LHCN-M2 (cell line): ENCODE measurements around a stretch of chr5.

GRCh38 chr5:153900639-153901070 is 138.1 kb downstream of the FAM114A2 start:
- RAMPAGE, long total RNA, result no peak

DNA sequence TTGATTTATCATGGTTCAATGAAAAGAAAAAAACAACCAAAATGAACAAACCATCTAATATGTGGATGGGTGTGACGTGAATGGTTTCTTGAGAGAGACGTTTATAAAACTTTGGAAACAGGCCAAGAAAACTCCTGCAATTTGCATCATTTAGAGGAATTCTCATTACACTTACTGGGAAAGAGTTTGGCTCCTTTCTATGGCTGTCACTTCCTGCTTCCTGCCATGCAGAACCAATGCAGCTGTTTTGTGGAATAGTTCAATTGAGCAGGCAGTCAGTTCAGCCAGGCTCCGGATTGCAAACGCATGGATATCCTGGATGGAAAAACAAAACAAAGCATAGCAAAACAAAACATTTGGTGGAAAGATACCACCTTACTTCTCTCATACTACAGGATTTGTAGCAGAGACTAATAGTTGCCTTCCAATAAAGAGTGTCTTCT is 36.6 kb downstream of the FAM114A2 start:
- RAMPAGE, long total RNA, result no peak

DNA sequence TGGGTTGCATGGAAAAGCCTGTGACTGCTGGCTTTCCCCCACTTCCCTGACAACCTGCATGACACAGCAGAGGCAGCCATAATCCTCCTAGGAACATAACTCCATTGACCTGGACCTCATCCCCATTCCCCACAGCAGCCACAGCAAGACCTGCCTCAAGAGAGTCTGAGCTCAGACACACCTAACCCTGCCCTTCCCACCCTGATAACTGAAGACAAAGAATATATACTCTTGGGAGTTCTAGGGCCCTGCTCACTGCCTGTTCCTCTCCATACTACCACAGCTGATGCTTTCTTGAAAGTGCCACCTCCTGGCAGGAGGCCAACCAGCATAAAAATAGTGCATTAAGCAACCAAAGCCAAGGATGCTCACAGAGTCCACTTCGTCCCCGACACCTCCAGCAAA is 23.7 kb downstream of the FAM114A2 start:
- RAMPAGE, long total RNA, result no peak

- RAMPAGE, long total RNA, result no peak
Observed at GRCh38 chr5:154196801-154197972, 6.7 kb downstream of the GALNT10 start.

DNA sequence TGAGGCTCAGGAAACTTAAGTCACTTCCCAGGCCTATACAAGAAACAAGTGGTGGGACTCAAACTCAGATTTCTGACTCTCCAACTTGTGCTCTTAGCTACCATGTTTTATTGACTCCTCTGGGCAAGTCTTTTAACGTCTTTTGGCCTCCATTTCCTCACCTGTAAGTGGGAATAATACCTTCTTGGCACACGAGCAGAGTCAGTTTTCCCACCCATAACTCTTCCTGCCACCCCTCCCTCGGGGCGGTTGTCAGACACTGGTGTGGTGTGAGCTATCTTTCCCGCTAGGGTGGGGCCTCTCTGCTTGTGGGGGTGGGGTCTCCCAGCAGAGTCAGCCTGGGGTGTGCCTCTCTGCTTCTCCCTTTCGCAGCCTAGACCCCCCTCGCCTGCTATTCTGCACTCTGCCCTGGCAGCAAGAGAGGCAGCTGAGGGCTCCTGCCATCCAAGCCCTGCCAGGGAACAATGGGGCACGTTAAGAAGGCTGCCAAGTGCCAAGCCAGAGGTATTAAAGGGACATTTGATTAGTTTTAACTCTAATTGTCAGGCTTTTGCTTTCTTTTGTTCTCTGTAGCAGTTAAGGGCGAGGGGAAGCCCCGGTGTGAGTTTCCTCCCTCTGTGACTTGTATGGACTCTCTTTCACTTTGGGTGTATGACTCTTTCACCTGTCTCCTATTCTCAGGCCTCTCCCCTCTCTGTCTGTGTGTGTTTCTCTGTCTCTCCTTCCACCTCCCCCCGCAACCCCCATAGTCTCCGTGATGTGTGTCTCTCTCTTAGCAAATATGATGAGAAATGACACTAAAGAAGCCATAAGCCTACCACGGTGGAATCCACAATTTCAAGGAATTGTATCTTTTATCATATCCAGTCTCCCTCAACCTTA is 12.2 kb downstream of the GALNT10 start:
- RAMPAGE, long total RNA, result no peak

GRCh38 chr5:154447265-154447735 is 1.5 kb downstream of the SAP30L start:
- RAMPAGE, long total RNA, result no peak

DNA sequence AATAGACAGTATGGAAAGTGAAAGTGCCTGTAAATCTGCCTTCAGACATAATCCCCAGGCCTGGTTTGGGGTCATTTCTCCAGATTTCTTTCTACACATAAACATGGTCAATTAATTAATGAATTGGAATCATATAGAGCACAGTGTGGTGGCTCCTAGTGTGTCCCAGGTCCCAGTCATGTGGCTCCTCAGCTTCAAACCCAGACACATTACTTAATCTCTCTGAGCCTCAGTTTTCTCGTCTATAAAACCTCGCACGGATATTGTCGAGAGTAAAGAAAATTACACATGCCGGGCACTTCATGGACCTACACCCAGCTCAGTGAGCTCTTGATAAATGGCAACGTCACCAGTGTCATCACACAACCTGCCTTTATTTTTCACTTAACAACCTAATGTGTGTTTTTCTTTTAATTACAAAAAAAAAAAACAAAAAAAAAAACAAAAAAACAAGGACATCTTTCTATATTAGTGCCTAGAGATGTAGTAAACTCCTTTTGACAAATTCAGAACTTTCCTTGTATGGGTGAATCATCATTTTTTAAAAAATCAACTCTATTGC is 100.7 kb upstream of the LARP1 start:
- RAMPAGE, long total RNA, result no peak

GRCh38 chr5:154677843-154678352 is 77.3 kb upstream of the LARP1 start:
- RAMPAGE, long total RNA, result no peak

DNA sequence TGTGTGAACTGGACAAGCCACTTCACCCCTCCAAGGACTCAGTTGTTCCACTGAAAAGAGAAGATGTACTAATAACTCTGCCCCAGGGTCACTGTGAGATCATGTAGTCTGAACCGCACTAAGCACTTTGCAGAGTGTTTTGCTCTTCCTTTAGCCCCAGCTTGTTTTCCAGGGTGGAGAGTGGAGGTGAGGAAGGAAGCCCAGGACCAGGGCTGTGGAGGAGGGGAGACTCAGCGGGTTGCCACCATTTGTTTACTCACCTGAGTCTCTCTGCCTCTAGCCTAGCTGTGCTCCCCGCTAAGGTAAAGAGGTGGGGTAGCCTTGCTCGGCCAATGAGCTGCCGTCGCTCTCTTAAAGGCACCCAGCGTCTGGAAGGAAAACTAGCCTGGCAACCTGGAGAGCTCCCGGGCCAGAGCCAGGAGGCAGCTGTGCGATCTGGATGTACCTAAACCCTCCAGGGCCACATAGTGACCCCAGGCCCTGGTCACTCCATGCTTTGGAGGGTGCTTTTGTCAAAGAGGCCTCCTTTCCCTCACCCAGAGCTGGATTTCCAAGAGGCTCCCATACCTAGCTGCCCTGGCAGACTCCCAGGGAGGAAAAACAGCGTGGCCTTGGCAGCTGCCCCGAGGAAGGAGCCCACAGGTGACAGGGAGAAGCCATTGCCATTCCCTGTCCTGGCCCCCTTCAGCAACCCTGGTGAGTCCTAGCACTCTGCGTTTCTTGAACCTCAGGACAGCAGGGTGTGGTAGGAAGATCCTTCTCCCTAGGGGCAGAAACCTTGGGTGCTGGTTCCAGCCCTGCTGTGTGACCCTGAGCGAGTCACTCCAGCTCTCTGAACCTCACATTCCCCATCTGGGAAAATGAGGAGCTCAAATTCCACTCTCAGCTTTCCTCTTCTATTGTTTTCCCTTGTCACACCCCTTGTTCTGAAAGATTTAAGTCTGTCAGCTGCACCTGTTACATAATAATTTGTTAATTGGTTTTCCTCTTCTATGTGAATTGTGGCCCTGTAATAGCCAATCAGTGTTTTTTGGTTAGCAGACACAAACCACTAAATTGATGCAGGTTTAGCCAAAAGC is 42.4 kb upstream of the LARP1 start:
- RAMPAGE, long total RNA, result no peak

GRCh38 chr5:154753640-154754229 is 1.4 kb upstream of the LARP1 start:
- RAMPAGE, long total RNA, result no peak

DNA sequence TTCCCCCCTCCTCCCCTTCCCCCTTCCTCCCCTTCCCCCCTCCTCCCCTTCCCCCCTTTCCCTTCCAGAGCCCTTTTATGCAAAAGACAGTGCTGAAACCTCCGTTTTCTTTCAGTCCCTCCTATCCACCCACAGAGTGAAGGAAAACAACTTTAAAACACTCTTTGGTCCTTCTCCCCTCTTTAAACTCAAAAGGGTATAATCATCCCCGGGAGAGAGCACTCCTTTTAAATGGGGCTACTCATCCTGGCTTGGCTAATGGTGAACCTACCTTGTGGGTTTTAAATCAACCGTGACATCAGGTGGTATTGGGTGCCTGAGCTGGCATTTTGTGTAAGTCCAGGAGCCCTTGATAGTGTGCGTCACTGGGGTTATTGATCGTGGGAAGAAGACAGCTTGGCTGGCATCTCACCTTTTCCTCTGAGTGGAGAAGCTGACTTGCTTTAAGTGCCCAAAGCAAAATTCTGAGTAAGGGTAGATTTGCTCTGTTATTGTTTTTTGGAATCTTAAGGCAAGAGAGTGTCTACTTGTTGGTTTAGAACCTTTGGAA is 2.8 kb downstream of the LARP1 start:
- RAMPAGE, long total RNA, result no peak

DNA sequence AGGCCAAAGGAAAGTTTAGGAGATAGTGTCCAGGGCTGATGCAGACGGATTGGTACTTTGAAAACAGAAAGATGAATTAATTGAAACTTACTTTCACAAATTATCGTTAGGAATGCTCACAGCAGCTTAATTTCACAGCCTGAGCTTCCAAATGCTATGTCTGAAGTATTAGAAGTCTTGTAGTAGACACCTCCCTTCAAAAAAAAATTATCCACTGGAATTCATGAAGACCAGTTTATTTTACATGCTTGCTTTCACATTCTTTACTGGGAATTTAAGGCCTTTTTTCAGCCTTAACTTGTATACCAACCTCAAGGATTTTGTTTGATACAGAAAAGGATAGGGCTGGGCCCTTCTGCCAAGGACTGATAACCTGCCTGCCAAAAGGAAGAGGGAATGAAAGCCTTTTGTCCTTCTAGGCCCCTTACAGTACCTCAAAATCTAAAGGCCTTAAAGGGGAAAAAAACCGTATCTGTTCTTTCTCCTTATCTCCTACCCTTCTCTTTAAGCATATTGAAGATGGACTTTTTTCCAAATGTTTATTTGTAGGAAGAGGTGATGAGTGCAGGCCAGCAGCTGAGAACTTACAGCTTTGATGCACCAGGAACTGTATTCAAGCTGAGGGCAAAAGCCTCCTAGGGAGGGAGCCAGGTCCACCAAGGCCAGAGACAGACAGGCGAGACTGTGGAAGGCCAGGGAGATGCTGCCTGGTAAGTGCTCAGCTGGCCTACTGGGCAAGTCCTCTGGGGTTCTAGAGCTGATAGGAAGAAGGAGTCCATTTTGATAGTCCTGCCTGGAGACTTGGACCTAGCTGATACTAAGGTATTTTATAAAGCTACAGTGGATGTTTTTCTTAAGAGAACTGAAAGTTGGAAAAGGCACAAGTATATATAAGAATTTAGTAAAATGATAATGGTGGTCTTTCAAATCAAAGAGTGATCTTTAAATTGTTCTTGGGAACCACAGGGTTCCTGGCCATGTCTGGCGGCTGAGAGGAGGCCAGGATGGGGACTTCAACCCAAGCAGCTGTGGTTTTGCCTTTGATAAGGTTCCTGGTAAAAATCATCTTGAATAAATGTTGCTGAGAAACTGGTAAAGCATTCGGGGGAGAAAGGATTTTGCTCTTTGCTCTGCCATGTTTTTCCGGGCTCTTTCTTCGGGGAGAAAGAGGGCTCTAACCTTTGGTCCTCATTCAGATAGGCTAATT is 31.7 kb downstream of the FAXDC2 start:
- RAMPAGE, long total RNA, result no peak

- RAMPAGE, long total RNA, result no peak
Observed at GRCh38 chr5:154895597-154895986, 37.2 kb downstream of the CNOT8 start.

GRCh38 chr5:155053275-155053828 is 39.8 kb downstream of the KIF4B start:
- RAMPAGE, long total RNA, result no peak

DNA sequence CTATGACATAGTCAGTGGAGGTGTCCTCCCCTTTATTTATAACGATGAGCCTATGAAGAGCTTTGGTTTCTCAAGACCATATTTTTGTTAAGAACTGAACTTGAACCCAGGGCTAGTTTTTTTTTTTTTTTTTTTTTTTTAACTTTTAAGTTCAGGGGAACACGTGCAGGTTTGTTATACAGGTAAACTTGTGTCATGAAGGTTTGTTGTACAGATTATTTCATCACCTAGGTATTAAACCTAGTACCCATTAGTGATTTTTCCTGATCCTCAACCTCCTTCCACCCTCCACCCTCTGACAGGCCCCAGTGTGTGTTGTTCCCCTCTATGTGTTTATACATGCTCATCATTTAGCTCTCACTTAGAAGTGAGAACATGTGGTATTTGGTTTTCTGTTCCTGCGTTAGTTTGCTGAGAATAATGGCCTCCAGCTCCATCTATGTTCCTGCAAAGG is 123.4 kb downstream of the KIF4B start:
- RAMPAGE, long total RNA, result no peak

- RAMPAGE, long total RNA, result no peak
Observed at GRCh38 chr5:157159167-157159571, 6.9 kb downstream of the GARIN3 start.

DNA sequence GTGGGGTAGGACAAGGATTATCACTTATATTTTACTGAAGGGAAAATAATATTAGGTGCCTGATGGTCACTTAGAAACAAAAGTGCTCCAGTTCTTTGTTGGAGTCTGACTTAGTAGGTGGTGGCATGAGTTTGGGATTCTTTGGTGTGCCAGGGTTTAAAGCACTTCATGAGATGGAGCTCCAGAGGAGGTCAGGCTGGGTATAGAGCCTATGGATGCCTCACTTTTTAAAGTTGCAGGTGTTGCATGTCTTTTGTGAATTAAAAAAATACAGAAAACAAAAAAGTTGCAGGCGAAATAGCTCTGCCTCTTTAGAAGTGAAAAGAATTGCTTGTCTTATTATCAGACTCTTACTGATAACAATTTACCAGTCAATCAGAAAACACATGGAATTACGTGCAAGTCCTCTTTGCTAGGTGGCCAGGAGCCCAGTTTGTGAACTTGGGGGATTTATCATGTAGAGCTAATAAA is 1.6 kb downstream of the ITK start:
- RAMPAGE, long total RNA, result no peak

GRCh38 chr5:157195927-157196398 is 15.3 kb downstream of the ITK start:
- RAMPAGE, long total RNA, result no peak

- RAMPAGE, long total RNA, result no peak
Observed at GRCh38 chr5:157248719-157249064, 17.2 kb upstream of the CYFIP2 start.

- RAMPAGE, long total RNA, result no peak
Observed at GRCh38 chr5:157249065-157249539, 16.8 kb upstream of the CYFIP2 start.